Mesenchymal stem cell of the bone marrow (primary cell): ENCODE data around the genes OPN1MW and IL9R.

- CAGE, long polyA plus RNA = no peak
Measured at GRCh38 chrX:154017796-154018431, 1.8 kb downstream of the IRAK1 start.

DNA sequence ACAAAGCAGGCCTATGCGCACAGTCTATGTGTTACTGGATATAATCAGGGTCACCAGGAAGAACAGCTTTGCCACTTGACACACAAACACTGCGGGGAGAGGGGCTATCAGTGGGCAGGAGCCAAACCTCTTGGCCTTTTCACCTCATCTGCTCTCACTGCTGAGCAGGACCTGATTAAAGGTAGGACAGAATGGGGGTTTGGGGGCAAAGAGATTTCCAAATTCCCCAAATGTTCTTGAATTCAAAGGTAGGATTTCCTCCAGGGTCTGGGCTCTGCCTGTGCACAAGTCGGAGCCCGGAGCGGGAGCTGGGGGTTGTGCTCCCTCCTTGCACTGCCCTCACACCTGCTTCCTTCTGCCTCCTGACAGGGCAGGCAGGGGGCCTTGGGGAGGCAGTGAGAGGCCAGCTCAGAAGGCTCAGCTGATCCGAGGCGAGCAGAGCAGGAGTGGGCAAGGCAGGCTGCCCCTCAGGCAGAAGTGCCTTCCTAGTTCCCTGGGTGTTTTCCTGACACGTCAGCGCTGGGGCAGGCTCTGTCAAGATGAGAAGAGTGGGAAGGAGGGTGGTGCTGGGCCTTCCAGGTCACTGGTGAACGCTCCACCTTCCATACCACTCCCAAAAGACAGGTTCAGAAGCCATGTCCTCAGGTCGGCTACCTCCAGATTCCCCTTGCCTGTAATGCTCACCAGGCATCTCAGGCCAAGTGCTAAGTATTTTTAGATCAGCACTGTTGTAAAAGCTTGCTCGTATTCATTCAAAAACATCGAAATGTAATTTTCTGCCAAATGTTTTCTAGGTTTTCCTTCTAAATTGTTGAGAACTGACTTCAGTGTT, 5.5 kb upstream of the IRAK1 start:
- CAGE, long polyA plus RNA = no peak

DNA sequence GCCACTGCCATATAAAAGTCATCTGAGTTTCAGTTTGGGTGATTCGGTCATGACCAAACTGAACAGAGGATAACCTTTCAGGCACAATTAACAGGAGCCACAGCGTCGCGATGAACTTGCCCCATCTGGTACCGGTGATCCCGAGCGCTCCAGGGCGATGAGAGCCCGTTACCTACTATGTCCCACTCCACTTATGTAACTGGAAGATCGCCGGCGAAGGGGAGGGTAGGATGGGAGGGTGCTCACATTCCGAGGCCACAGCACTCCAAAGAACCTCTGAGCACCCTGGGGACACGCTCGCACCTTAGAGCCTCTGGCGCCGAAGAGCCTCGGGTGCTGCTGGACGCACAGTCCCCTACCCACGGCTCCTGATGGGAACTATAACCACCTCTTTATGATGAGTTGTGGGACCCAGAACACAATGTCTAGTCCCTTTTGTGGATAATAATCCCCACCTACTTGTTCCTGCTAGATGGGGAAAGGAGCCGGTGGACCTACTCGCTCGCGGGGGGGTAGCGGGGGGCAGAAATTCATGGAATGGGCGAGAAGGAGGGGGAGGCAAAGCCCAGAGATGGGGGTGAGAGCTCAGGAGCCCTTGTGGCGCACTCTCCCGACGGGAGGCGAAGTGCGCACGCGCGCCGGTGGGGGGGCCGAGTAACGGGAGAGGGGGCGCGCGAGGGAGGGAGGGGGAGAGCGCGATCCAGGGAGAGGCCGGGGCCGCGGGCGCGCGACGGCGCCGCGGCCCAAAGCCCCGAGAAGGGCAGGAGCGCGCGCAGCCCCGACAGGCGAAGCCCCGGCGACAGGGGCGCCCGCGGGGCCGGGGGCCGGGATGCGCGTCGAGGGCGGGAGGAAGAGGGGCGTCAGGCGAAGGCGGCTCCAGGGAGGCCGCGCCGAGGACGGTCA, 756 bp downstream of the MECP2 start:
- CAGE, long polyA plus RNA = no peak

DNA sequence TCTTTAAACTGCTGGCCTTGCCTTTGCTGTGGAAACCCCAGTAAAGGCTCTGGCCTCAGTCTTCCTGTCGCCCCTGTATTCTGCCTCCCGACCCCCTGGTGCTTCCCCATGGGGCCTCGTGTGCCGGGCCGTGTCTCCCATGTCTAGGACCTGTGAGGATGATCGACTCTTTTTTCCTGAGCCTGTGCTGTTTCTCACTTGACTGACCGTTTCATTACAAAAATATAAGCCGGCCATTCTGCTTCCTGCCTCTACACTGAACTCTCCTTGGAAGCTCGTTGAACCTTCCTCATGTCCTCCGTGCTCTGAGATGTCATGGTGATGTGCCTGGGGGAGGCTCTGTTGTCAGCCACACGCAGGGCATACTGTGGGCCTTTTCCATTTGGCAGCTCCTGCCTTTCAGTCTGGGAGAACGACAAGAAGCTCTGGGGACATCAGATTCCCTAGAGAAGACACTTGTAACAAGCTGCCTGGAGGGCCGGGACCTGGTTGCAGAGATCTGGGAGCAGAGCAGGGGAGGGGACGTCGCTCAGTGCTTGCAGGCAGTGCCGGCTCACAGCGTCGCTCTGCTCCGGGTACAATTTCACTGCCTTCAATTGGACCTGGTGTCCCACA, 18.8 kb upstream of the MECP2 start:
- CAGE, long polyA plus RNA = no peak

DNA sequence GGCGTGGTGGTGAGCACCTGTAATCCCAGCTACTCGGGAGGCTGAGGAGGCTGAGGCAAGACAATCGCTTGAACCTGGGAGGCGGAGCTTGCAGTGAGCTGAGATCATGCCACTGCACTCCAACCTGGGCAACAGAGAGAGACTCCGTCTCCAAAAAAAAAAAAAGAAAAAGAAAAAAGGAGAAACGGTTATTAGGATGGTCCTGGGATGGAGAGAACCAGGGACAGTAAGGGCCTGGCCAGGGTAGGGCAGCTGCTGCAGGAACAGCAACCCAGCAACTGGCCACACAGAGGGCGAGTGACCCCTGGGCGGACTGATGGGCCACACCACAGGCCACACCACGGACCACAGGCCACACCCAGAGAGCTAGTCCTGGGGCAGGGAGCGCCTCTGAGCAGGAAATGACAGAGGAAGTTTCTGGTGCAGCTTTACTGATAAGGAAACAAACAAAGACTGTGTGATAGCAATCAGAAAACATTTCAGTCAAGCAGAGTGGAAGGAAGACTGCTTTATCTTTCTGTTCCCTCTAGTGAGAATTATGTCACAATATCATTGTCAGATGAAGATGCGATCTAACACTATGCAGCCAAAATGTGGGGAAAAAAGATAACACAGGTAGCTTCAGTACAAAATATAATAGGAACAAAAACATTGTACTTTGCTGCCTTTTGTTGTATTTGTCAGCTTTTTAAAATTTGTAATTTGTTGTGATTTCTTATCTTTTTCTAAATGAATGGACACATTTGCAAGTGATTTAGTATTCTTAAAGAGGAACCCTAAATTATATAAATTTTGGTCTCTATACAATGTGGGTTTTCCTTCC, 20.2 kb upstream of the OPN1LW start:
- CAGE, long polyA plus RNA = no peak

- CAGE, long polyA plus RNA = no peak
Measured at GRCh38 chrX:154182402-154182666, at the start of gene OPN1MW. TSS of gene OPN1MW (plus strand) at chrX:154182596.

DNA sequence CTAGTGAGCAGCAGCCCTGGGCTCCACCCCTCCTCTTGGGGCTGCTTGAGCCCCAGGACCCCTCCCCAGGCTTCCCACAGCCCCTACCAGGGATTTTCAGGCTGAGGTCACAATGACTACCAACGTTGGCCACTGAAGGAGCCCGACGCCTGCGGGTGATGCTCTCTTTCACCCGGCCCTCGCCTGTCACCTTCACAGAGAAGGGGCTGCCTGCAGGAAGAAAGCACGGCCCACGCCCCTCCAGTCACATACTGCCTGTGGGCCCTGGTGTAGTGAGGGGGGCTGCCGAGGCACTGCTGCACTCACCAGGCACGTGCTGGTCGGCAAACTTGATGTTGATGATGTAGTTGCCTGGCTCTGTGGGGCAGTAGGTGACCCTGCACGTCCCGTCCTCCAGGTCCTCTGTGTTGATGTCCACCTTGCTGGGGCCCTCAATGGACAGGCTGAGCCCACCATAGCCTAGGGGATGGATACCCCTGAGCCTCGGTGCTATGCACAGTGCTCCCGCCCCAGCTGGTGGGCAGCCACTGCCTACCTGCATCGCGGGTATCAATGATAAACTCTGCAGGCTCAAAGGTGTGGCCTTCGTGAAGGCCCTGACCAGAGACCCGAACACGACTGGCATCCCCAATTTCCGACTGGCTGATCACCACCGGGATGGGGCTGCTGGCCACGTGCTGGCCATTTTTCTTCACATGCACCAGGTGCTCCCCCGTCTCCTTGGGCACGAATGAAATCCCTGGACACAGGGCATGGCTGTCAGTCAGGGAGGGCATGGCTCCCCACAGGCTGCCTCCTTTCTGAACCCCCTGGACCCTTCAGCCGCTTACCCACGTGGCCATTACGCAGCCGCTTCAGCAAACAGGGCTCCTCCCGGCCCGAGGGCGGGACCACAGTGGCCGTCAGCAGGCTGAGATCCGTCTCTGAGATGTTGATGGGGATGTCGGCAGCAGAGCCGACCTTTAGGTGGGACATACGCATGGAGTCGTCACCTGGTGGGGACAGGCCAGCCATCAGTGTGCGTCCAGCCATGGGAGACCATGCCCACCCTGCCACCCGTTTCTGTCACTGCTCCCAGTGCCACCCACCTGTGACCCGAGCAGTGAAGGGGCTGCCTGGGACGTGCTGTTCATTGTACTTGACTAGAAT, 21.6 kb downstream of the FLNA start:
- CAGE, long polyA plus RNA = no peak

DNA sequence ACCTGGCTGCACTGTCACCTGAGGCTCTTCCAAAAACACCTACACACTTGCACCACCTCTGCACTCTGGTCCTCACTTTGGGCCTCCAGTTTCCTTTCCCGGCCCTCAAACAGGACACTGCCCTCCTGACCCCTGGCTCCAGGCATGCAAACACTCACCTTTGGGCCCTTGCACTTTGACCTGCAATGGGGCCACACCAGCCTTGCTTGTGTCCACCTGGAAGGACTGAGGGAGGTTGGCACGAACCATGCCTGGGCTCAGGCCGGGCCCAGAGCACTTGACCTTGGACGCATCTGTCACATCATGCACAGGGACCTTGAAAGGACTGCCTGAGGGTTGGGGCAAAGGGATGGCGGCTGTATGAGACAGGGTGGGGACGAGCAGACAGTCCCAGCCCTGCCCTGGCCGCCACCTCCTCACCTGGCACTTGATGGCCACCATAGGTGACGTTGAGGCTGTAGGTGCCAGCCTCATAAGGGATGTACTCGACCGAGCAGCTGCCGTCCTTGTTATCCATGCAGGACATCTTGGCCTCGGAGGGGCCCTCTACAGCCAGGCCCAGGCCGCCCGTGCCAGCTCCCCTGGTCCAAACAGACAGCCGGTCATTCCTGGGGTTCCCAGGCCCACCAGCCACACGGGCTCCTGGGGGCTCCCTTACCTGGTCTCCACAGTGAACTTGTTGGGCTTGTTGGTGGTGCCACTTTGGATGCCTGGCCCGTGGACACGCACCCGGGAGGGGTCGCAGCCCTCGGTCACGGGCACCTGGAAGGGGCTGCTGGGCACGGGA, 15.4 kb downstream of the FLNA start:
- CAGE, long polyA plus RNA = no peak

GRCh38 chrX:154359613-154359967, 14.8 kb downstream of the FLNA start:
- CAGE, long polyA plus RNA = no peak

DNA sequence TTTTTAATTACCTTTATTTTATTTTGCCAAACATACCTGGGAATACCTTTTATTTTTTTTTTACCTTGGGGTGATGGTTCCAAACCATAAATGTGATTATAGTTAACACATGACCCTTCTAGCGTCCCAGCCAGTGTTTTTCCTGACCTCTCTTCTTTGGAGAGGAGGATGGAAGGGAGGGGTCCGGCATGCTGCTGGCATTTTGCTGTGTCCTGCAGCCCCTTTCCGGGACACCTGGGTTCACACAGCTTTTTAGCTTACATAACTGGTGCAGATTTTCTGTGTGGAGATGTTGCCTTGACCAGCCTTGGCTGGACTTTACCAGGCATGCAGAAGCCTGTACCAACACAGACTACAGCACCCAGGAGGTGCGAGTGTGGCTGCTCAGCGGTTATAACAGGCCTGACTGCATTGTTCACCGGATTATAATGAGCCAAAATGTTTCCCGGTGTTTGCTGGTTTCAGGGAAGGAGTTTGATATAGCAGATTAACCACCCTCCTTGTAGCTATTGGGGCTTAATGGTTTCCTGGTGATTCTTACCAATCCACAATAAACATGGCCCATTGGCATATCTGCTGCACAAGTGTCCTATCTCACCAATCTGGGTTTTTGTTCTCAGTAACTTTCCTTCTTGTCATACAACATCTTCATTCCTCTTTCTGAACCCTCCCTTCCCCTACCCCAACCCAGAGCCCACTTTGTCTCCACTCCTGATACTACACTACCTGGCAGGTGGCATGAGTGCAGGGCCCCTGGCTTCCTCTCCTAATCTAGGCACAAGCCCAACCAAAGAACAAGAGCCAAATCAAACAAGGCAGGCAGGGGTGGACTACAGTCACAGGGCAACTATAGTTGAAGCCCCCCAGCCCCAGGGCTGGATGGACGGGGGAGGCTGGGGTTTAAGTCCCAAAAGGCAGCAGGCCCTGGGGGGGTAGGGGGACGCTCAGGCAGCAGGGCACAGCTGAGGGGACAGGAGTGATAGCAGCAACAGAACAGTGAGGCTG, 3.9 kb downstream of the RPL10 start:
- CAGE, long polyA plus RNA = no peak

GRCh38 chrX:154402900-154403769, 5.0 kb downstream of the RPL10 start:
- CAGE, long polyA plus RNA = no peak

DNA sequence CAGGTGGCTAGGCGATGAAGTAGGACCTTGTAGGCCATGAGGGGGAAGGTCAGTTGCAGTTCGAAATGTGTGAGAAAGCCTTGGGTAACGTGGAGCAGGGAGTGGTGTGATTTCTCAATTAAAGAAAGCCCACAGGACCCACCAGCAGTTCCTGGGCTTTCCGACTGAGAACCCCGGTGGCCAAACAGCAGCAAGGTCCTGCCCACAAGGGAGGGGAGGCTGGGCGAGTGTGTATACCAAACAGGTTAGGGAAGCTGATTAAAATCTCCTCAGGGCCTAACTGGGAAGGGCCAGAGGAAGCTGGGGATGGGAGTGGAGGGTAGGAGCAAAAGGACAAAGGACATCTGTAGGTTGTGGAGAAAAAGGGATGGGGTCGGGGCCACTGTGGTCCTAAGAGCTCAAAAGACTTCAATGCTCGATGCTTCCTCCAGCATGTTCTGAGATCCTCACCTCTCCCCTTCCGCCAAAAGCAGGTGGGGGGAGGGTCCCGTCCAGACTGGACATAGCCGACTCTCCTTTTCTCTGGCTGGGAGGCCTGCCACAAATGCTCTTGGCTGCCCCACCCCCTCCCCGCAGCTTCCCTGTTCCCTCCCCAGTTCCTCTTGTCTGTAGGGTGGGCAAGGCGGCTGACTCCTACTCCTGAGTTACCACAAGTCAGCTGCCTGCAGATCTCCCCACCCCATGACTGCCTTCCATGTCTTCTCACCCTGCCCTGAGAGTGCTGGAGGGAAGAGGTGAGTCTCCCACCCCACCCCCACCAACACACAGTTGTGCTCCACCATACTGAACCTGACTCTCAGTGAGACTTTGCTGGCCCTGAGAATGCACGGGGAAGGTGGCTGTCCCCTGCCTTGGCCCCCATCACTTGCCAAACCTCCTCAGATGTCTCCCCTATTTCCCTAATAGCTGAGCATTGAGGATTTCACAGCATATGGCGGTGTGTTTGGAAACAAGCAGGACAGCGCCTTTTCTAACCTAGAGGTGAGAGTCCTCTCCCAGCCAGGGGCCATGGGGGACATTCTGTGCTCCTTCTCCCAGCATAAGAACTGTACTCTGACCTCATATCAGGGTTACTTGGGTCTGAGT, 2.8 kb downstream of the ATP6AP1 start:
- CAGE, long polyA plus RNA = no peak

GRCh38 chrX:154445416-154446155, 1.6 kb downstream of the FAM50A start:
- CAGE, long polyA plus RNA = no peak

- CAGE, long polyA plus RNA = no peak
Measured at GRCh38 chrX:154541636-154542777, 4.6 kb downstream of the G6PD start.

DNA sequence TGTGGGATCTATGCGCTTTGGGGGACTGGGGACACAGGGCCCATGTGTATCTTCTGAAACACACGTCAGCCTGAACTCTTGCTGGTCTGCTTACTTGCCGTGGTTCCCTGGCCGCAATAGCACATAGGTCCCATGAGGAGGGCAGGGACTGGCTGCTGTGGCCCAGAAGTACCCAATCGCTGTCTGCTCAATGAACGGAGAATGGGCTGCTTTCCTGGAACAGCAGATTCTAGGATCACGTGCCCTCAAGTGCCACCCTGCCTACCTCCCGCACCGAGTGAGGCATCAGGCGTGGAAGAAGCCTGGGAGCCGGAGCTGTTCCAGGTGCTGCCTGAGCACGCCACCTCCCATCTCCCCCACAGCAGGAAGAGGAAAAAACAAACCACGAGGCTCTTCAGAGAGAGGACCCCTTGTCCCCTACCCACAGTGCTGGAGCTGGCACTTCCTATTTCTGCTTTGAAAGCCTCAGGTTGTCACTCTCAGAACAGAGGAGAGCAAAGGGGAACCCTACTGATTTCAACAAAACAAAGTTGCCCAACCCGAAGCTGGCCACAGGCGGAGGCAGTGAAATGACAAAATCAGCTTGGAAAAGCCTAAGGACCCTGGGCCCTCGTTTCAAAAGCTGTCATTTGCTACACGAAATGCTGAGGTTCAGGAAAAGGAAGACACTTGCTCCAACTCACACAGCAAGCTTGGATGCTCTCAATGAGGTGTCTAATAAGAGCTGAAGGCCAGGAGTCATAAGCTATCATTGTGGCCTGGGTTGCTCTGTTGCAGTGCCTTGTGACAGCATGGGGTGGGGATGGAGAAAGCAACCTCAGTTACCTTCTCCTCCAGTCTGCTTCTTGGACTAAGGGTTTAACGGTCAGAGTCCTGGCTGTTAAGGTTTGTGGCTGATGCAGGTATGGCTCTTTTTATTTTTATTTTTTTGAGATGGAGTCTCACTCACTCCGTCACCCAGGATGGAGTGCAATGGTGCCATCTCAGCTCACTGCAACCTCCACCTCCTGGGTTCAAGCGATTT, 3.6 kb downstream of the G6PD start:
- CAGE, long polyA plus RNA = no peak

GRCh38 chrX:154776701-154777924, 14.4 kb downstream of the DKC1 start:
- CAGE, long polyA plus RNA = no peak

DNA sequence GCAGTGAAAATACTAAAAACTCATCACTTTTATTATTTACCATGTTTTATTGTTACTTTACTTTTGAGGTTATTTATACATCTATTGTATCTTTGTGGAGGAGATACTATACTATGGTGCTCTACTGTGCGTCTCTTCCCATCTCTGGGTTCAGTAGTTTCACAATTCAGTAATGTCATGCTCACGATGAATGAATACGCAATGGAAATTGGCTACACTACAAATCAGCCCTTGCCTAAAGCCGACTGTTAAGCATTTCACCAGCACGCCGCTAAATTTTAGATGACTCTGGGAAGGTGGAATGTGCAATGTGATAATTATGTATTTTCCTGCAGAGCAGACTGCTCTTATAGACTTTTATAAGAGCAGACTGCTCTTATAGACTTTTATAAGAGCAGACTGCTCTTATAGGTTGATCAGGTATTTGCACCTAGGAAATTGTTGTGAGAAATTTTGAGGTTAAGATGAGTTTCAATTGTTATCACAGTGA, 1.1 kb downstream of the FUNDC2 start:
- CAGE, long polyA plus RNA = no peak

DNA sequence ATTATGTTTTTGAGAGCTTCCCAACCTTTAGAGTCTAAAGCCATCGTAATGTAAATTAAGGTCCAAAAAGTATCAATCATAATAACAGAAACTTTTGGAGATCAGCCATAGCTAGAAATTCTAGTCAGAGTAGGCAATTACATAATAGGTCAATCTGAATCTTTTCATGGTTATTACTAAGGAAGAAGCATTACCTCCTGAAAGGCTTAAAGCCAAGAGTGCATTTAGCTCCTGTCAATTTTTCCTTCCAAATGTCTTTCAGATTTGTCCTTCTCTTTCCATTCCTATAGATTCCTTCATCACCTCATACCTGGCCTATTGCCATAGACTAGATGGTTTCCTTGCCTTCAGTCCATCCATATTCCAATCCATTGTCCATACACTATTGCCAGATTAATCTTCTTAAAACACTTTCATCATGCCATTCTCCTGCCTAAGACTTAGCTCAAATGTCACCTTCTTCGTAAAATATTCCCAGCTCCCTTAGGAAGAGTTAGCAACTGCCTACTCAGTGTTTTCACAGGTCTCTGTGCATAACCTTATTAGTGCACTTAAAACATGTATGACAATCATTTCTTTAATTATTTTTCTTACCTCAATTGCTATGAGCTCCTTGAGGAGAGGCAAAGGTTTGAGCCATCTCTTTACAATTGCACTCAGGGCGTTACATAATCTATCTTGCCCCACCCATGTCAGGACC, 52.8 kb upstream of the SPRY3 start:
- CAGE, long polyA plus RNA = no peak

- CAGE, long polyA plus RNA = no peak
Measured at GRCh38 chrX:155997296-155998031, at the start of gene IL9R. TSS of gene IL9R (plus strand) at chrX:155997696.